HCT116 (cell line): Measurements from ENCODE around the genes FAH and IL16.

GRCh38 chr15:80082143-80082552, 22.7 kb downstream of the ZFAND6 start:
- RRBS = no CpG with 5 or more reads among the region's 1 CpG

DNA sequence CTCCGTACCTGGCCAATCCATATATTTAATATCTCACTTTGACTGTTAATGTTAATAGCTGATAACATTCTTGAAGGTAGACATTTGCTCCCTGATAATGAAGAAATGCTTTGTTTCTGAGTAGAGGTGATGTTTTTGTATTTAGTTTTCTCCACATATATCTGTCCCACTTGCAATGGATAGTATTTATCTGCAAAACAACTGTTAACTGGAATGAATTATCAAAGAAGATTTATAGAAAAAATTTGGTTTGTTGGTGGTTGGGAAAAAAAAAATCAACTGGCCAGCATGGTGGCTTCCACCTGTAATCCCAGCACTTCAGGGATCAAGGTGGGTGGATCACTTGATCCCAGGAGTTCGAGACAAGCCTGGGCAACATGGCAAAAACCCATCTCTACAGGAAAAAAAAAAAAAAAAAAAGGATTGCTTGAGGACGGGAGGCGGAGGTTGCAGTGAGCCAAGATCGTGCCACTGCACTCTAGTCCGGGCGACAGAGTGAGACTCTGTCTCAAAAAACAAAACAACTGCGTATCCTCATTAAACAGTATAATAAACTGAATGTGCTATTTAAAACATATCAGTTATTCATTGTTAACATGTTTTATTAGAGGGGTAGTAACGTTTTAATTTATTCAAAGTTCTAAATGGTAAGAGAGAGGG, 32.6 kb downstream of the ZFAND6 start:
- RRBS = no CpG with 5 or more reads among the region's 9 CpGs

- RRBS = no CpG with 5 or more reads among the region's 2 CpGs
Observed at GRCh38 chr15:80126108-80126627, 26.6 kb upstream of the FAH start.

DNA sequence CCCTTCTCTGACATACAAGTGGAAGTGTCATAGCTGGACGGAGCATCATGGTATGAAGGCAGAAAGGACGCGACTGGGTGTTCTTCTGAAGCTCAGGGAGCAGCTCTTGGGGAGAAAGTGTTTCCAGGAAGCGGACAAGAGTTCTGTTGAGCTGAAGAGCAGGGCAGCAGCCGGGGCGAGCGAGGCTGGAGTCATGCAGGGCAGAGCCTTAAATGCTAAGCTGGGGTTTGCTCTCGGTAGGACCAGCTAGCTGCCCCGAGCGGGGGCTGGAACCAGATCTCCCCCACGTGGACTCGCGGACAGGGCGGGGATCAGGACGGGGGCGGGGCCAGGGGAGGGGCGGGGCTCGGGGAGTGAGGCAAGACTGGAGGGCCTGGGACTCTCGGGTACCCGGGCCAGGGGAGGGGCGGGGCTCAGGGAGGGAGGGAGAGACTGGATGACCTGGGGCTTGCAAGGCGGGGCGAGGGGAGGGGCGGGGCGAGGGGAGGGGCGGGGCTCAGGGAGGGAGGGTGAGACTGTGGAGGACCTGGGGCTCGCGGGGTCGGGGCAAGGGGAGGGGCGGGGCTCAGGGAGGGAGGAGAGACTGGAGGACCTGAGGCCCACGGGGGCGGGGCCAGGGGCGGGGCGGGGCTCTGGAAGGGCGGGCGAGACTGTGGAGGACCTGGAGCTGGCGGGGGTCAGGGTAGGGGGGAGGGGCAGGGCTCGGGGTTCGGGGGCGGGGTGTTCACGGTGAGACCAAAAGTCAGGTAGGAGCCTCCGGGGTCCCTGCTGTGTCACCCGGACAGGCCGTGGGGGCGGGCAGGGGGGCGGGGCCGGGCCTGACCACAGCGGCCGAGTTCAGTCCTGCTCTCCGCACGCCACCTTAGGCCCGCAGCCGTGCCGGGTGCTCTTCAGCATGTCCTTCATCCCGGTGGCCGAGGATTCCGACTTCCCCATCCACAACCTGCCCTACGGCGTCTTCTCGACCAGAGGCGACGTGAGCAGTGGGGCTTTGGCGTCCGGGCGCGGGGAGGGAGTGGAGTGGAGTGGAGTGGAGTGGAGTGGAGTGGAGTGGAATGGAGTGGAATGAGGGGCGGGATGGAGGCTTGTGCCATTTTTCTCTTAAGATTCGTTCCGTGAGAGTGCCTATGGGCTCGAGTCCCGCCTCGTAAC, at the start of gene FAH:
FAH (plus strand) TSS at position 840 of the 1,152 bp plus-strand sequence.
- RRBS = 2% methylated on average over 19 of the region's 72 CpGs

GRCh38 chr15:80154904-80155254, 2.1 kb downstream of the FAH start:
- RRBS = no CpG with 5 or more reads among the region's 6 CpGs

GRCh38 chr15:80250806-80251373, 1.1 kb downstream of the CTXND1 start:
- RRBS = no CpG with 5 or more reads among the region's 17 CpGs

- RRBS = 88% methylated on average over 1 of the region's 7 CpGs
Observed at GRCh38 chr15:80588644-80589257, 106.4 kb upstream of the ABHD17C start.

DNA sequence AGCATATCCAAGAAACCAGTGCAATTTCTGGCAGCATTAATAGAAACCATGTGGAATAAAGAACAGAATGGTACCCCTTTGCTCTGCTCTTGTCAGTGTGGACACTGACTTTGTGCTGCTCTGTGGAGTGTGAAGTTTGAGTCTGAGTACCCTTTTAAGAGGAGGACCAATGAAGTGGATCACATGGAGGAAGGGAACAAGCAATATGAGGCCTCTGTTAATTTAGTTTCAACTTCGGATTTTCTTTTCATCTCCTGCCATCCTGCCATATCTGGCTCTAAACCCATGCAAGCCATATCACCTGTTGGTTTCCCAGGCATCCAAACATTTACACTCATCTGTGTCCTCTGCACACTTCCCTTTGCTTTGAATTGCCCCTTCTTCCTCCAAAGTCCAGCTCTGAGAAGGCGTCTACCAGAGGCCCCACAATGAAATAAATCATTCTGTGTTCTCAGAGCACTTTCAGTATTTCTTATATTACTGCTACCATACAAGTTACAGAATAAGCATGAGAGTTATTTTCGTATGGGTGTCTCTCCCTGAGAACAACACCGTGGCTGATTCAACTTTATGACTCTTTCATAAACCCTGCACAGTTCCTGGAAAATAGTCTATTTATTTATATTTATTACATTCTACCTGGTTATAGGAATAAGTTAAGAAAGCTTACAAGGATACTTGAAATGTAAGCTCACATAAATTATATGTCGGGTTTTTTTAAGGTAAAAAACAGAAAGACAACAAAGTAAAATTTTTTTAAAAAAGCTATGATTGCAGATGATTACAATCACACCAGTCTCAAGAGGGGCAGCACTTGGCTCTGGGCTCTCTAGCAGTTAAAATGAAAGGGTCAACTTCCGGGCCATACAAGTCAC, 12.9 kb upstream of the ABHD17C start:
- RRBS = no CpG with 5 or more reads among the region's 6 CpGs

DNA sequence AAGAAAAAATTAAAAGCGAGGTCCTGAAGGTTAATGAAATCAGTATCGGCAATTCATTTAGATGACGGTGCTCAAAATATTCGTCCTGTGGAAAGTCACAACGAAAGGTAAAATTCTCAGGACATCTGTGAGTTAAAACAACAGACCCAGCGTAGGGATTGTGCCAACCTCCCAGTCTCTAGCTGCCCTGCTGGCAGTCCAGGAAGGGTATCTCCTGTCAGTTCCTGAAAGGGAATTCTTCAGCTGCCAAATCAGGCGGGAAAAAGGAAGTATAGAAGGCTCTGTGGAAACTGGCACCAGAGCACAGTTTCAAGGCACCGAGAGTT, 1.2 kb upstream of the ABHD17C start:
- RRBS = no CpG with 5 or more reads among the region's 8 CpGs

DNA sequence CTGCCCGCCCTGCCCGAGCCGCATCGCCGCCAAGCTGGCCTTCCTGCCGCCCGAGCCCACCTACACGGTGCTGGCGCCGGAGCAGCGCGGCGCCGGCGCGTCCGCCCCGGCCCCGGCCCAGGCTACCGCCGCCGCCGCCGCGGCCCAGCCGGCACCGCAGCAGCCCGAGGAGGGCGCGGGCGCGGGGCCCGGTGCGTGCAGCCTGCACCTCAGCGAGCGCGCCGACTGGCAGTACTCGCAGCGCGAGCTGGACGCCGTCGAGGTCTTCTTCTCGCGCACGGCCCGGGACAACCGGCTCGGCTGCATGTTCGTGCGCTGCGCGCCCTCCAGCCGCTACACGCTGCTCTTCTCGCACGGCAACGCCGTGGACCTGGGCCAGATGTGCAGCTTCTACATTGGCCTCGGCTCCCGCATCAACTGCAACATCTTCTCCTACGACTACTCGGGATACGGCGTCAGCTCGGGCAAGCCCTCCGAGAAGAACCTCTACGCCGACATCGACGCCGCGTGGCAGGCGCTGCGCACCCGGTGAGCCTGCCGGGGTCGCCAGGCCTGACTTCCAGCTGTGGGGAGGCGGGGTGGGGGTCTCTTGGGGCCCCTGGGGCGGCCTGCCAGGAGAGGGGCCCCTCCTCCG, 499 bp downstream of the ABHD17C start:
- RRBS = 2% methylated on average over 31 of the region's 82 CpGs

DNA sequence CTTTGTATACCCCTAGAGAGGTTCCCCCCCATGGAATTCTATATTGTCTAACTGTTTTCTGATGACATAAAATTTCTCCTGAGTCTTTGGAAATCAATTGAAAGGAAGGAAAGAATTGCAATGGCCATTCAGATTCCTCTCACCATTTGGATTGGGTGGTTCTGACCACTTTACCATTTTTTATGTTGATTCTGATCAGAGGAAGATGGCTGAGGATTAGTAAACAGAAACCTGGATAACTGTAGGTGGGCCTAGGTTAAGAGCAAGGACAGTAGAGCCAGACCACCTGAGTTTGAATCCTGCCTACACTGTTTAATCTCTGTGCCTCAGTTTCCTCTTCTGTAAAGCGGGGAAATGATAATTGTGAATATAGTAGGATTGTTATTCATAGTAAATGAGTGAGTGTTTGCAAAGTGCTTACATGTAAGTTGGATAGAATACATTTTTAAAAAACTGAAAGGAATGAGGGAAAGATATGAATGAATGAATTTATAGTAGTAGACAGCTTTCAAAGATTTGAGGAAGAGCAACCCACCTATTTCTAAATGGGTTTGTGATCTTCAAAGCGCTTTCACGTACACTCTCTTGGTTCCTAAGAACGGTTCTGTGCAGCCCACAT, 20.1 kb downstream of the ABHD17C start:
- RRBS = no CpG with 5 or more reads among the region's 4 CpGs

DNA sequence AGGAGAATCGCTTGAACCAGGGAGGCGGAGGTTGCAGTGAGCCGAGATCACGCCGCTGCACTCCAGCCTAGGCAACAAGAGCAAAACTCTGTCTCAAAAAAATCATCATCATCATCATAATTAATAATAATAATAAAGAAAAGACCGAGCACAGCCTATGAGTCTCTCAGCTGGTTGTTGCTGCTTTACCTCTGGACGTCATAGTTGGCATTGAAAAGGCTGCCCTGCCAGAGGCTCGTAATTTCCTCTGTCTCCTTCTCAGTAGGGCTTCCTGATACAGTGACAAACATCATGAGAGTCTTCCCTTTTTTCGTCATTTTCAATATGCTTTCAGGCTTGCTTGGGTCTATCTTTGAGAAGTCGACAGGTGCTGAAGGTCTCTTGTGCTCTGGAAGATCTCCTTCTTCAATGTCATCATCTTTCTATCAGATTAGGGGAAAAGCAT, 7.8 kb downstream of the MESD start:
- RRBS = no CpG with 5 or more reads among the region's 10 CpGs

GRCh38 chr15:81196194-81197214, at the start of gene IL16:
TSS of gene IL16 (plus strand) at chr15:81196879.
- RRBS = 70% methylated on average over 4 of the region's 22 CpGs

DNA sequence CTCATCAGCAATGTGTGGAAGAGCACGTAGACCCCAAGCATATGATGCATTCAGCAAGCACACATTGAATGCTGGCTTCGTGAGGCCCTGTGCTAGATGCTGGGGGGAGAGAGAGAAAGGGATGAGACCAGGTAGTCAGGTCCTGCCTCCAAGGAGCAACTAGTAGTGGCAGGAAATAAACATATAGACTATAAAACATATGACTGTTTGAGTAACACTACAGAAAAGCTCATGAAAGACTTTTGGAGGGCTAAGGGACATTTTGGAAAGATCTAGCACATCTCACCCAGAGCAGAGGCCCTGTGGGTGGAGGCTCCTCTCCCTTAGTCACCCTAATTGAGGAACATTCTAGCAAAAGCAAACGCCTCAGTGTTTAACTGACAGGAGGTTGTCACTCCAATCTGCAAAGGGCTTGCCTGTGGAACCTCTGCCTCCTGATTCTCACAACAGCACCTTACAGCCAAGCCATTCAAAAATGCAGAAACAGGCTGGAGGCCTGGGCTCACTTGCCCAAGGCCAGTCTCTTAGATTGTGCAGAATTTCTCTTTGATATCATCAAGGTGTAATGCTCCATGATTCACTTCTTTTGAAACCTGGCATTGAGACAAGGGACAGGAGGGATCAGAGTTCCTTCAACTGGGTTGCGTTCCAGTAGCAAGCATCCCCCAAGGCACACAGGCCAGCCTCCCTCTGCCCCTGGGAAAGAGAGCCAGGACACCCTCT, 26.1 kb downstream of the STARD5 start:
- RRBS = no CpG with 5 or more reads among the region's 4 CpGs

GRCh38 chr15:81303877-81304926, 19.7 kb downstream of the STARD5 start:
- RRBS = no CpG with 5 or more reads among the region's 10 CpGs

DNA sequence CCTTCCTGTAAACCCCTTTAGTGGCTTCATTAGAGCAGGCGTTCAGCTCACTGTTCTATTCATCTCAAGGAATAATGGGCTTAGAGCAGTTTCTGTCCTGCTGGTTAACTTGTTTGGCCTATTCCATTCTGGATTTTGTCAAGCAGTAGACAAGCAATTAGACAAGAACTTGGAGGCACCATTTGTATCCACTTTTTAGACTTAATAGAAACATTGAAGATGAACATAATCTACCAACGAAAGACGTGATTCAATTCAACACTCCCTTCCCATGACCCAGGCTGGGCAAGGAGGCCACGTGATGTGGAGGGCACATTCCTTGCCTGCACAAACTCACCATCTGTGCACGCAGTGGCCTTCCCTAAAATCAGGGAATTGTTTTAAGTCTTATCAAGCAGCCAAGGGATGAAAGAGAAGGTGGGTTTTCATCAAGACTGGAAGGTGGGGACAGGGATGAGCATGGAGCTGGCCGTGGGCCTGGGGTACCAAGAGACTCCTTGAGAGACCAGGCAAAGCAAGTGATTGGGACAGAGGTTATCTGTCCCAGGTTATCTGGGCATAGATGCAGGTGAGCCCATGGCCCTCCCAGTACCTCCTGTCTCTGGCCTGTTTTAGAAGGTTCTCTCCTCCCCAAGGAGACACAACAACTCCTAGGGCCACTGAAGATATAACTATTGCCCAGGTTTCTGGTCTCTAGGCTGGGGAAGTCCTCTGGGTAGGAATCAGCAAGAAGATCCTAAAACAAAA, 13.4 kb downstream of the STARD5 start:
- RRBS = no CpG with 5 or more reads among the region's 6 CpGs

- RRBS = no CpG with 5 or more reads among the region's 4 CpGs
Observed at GRCh38 chr15:81964738-81965127, 81.1 kb downstream of the MEX3B start.

DNA sequence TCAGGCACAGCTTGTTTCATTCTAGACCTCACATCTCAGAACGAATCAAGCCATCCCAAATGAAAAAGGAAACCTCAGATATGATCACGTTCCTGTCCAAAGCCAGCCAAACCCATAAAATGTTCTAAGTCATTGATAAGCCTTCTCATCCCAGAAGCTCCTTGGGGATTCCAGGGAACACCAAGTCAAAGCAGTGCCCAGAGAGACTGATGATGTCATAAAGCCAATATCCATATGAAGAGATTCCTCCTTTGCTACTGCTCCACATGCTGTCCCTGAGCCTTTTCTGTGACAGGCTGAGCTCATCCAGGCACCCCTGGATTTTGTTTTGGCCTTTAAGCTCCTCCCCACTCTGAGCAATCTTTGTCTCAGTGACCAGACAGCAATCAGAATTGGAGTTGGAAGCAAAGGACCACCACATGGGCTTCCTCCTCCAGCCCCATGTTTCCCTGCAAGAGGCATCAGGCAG, 25.2 kb downstream of the MEX3B start:
- RRBS = no CpG with 5 or more reads among the region's 2 CpGs

DNA sequence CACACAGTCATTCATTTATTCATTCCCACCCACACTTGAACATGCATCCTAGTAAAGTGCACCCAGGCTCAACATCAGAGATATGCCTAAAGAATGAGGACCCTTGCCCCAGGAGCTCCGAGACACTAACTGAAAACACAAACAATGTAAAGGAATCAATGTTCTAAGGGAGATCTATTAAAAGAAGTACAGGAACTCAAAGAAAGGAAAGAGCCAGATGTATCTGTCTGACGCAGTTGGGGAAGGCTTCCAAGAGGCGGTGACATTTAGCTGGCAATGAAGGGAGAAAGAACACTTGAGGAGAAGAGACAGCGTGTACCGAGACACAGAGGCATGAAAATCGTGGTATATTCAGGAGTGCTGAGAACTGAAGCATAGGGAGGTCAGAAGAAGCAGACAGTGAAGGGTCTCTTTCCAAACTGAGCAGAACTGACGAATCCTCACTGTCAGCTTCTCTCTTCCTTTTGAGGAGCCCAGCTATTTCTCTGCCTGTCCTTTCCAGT, 66.7 kb downstream of the EFL1 start:
- RRBS = no CpG with 5 or more reads among the region's 7 CpGs

- RRBS = no CpG with 5 or more reads among the region's 12 CpGs
Observed at GRCh38 chr15:82475359-82476080, 45.9 kb downstream of the GOLGA6L9 start.